ENCODE results near the genes ZDHHC13 and MUC15.

DNA sequence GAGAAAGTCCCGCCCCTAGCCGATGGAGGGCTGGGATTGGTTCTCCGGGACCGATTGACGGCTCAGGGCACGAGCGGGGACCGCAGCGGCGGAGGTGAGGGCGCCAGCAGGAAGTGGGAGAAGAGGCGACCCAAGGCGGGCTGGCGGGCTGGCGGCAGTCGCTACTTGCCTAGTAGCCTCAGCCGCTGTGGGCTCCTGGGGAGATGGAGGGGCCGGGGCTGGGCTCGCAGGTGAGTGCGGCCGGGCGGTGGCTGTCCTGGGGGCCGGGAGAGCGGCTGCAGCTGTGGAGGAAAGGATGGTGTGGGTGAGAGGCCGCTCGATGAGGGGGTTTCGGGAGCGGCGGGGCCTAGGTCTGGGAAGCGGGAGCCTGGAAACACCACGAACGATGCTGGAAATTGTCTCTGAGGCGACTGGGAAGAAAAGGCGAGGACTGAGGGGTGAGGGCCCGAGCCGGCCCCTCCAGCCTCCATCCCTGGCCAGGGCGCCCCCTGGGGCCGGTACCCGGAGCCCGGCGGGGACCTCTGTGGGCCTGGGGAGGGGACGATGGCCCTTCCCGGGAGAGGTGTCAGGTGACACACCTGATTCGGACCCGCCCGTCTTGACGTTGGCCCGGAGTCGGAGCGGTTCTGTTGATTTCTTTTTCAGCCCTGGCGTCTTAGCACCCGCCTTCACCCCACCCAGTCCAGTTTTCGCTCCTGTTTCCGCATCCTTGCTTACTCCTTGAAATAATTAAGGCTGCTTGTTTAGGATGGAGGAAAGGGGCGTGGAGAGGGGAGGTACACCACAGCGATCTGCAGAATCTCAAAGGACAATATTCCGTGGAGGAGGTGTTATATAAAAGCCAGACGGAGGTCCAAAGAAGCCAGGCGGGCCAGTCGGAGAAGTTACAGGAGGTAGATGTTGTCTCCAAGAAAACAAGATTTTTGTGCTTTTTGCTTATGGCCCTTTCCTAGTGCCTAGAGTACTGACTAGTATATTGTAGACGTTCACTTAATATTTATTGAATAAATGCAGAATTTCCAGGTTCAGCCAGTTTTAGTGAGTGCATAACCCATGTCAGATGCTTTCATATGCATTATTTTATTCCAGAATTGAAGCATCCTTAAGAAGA, at the start of gene ZDHHC13:
ZDHHC13 (plus strand) TSS at position 122 of the 1,111 bp plus-strand sequence.
- PRO-cap: bidirectional peak, plus-strand start at position 122 of the sequence, minus-strand start outside the sequence; bidirectional peak, plus-strand start at position 632 of the sequence, minus-strand start at position 412 of the sequence
- RAMPAGE, long total RNA: start-site peak on the plus strand centred at position 129 of the sequence, 60 bp wide, 381 and 171 reads in 2 replicates

DNA sequence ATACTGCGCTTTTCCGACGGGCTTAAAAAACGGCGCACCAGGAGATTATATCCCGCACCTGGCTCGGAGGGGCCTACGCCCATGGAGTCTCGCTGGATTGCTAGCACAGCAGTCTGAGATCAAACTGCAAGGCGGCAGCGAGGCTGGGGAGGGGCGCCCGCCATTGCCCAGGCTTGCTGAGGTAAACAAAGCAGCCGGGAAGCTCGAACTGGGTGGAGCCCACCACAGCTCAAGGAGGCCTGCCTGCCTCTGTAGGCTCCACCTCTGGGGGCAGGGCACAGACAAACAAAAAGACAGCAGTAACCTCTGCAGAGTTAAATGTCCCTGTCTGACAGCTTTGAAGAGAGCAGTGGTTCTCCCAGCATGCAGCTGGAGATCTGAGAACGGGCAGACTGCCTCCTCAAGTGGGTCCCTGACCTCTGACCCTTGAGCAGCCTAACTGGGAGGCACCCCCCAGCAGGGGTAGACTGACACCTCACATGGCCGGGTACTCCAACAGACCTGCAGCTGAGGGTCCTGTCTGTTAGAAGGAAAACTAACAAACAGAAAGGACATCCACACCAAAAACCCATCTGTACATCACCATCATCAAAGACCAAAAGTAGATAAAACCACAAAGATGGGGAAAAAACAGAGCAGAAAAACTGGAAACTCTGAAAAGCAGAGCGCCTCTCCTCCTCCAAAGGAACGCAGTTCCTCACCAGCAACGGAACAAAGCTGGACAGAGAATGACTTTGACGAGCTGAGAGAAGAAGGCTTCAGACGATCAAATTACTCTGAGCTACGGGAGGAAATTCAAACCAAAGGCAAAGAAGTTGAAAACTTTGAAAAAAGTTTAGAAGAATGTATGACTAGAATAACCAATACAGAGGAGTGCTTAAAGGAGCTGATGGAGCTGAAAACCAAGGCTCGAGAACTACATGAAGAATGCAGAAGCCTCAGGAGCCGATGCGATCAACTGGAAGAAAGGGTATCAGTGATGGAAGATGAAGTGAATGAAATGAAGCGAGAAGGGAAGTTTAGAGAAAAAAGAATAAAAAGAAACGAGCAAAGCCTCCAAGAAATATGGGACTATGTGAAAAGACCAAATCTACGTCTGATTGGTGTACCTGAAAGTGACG, 18.7 kb downstream of the ZDHHC13 start:
- PRO-cap: no peak
- RAMPAGE, long total RNA: no peak

GRCh38 chr11:19191576-19192407, 10.0 kb downstream of the CSRP3 start:
- PRO-cap: no peak
- RAMPAGE, long total RNA: no peak

GRCh38 chr11:19208881-19209616, 7.3 kb upstream of the CSRP3 start:
- PRO-cap: no peak
- RAMPAGE, long total RNA: no peak

GRCh38 chr11:19242328-19243081, 1.8 kb upstream of the E2F8 start:
- PRO-cap: bidirectional peak, plus-strand start at chr11:19242489, minus-strand start at chr11:19242465
- RAMPAGE, long total RNA: no peak

GRCh38 chr11:19419050-19420221, 178.7 kb upstream of the E2F8 start:
- PRO-cap: no peak
- RAMPAGE, long total RNA: no peak

DNA sequence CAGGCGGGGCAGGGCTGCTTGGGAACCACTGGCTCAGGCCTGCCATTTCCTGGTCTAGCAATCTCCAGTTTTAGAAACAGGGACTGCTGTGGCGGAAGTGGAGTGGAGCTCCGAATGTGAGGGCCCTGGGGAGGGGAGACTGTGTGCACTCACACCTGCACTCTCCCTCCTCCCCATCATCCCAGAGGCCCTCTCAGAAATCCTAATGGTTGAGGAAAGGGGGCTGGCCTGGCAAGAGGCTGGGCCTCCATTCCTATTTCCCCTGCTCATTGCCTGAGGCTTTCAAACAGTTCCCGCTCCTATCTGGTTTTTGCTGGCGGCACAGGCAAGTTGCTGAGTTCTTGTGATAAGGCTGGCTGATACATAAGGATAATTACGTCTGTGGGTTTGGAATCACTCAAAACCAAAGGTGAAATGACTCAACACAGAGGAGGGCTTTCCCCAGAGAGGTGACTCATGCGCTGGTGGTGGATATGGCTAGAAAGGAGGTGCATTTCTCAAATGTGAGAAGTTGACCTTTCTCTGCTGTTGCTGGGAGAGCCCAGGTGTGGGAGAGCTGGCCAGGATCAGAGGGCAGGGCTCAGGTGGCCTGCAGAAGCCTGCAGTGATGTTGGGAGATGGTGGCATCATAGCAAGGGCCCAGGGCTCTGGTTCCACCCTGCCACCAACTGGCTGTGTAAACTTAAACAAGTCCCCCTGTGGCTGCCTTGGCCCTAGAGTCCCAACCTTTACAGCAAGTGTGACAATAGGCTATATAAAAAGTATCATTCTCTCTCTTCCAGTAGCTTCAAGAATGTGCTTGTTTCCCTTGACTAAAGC, 201.5 kb upstream of the E2F8 start:
- PRO-cap: no peak
- RAMPAGE, long total RNA: no peak

DNA sequence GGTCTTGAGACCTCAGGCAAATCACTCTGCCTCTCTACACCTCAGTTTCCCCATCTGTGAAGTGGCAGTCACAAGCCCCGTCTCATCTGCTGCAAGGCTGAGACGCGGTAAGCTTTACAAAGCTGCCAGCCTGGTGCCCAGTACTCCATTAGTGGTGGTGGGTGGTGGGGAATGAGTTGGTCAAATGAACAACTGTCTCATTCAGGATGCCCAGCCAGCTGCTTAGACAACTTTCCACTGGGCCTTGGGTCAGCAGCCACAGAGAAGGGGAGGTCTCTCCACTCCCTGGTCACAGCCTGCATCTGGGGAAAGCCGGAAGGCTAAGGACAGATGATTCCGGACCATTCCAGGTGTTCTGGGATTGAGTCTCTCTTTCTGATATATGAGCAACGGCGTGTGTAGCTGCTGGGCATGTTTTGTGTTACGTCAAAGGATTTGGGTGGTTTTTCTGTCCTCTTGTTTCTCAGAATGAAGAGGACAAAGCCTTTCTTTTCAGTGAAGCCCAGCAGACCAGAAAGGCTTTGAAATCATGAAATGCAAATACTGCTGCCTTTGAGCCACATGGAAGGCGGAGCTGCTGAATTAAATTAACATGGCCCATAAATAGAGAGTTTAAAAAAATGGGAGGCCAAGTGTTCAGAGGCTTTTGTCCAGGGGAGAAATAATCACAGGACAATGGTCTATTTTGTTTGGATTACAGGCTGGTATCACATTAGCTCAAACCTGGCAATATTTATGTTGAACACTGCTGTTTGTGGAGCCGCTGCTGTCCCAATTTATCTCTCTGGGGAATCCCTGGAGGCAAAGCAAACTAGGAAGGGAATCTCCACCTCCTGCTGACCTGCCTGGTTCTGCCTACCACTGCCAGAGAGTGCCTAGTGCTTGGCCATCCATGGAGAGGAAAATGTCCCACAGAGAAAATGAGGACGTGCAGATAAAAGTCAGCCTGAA, 234.3 kb upstream of the E2F8 start:
- PRO-cap: no peak
- RAMPAGE, long total RNA: no peak

DNA sequence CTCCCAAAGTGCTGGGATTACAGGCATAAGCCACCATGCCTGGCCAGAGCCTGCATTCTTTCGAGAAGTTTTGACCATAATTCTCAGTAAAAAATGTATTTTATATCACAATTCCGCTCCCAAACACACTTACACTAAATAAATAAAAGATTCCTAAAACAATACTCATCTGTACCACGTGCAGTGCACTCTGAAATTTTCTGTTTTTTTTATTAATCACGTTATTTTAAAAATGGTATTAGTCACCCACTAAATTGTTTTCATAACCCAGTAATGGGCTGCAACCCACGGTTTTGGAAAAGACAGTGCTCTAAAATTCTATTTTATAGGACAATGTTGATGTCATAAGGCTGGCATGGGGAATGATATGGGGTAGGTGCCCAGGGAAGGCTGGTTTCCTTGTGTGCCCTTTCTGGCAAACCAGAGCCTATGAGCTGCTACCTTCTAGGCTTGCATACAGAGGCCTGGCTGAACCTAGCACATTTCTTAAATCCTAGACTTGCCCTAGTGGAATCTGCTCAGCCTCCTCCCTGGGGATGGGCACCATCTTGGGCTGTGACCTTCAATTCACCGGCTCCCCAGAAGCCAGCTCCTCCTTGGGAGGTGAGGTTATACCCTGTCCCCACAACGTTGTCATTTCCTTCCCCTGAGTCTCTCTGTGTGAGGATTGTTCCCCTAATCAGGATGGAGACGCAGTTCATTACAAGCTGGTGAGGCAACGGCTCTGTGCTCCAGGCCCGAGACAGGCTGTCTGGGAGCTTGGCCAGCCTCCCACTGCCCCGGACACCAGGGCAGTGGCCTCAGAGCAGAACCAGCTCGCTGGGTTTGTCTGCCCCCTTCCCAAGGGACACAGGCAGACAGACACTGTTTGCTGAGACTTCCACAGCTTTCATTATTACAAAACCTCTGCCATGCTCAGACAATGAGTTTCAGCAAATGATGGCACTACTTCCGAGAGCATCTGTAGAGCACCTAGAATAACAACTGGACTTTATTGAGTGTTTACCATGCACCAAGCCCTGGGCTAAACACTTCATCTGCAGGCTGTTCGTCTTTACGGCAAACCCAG, 116.5 kb upstream of the NAV2 start:
- PRO-cap: no peak
- RAMPAGE, long total RNA: no peak

GRCh38 chr11:19715377-19715904, 2.8 kb downstream of the NAV2 start:
- PRO-cap: no peak
- RAMPAGE, long total RNA: no peak

- PRO-cap: no peak
- RAMPAGE, long total RNA: no peak
Measured at GRCh38 chr11:19728398-19728893, 15.8 kb downstream of the NAV2 start.

DNA sequence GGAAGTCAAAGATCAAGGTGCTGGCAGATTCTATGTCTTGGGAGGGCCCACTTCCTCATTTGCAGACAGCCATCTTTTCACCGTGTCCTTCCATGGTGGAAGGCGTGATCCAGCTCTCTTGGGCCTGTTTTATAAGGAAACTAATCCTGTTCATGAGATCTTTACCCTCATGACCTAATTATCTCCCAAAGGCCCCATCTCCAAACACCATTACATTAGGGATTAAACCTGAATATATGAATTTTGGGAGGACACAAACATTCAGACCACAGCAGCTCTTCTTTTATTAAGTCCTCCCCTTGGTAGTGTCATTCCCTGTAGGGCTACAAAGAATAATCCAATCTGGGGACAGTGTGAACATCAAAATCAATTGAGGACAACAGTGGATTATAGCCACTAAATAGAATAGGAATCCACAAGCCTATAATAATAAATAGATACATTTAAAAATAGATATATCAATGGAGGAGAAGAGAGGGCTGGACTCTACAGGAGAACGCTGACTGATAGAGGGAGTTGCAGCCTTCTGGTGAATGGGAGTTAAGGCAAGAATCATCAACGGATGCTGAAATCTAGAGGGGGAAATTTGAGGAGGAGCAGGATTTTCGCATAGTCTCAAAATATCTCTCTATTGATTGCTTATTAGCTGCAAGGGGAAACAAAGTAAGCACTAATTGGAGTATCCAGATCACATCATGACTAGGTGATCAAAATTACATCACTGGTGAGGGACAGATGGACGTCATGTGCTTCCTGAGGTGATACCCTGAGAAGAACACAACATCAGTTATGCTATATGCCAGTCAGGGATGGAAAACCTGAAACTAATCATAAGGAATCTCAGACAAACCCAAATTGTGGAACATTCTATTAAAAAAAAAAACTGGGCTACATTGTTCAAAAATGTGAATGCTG, 124.4 kb downstream of the NAV2 start:
- PRO-cap: no peak
- RAMPAGE, long total RNA: no peak

GRCh38 chr11:20024034-20024929, 136.0 kb downstream of the DBX1 start:
- PRO-cap: no peak
- RAMPAGE, long total RNA: no peak

DNA sequence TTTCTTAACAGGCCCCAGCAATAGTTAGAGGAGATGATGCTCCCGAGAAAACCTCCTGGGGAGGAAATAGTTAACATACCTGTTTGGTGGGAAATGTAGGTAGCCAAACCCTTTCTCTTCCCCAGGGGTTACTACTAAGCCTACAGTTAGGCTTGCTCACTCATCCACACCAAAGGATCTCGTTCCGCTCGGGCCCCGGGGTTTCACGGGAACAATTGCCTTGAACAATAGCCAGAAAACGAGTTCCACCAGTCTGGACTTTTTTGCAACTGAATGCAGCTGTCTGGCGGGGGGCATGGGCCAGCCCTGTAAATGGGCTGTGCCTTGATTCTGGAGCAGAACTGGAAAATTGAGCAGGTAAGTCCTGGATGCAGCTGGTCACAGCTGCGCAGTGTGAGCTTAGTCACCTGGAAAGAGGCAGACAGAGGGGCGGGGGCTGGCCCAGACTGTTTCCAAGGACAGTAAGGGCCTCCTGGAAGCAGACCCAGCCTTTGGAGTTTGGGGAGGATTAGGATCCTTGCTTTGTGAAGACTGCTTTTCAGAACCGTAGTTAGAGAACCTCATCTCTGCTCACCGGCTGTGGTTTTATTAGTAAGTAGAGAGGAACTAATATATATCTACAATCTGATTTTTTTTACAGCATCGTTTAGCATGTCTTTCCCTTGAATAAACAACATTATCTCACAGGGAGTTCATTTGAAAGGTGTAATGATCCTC, 133.0 kb downstream of the DBX1 start:
- PRO-cap: bidirectional peak, plus-strand start at position 338 of the sequence, minus-strand start at position 351 of the sequence
- RAMPAGE, long total RNA: no peak

- PRO-cap: no peak
- RAMPAGE, long total RNA: no peak
Measured at GRCh38 chr11:22677195-22677910, 10.9 kb downstream of the GAS2 start.

GRCh38 chr11:22785268-22785467, 44.4 kb downstream of the SVIP start:
- PRO-cap: no peak
- RAMPAGE, long total RNA: no peak

GRCh38 chr11:25991392-25991776, 340.5 kb upstream of the ANO3 start:
- PRO-cap: no peak
- RAMPAGE, long total RNA: no peak

GRCh38 chr11:26571837-26573348, at the start of gene MUC15:
MUC15 (minus strand) TSS chr11:26572263.
- PRO-cap: no peak
- RAMPAGE, long total RNA: no peak

- PRO-cap: no peak
- RAMPAGE, long total RNA: no peak
Measured at GRCh38 chr11:26848871-26849457, 127.1 kb upstream of the SLC5A12 start.

- PRO-cap: no peak
- RAMPAGE, long total RNA: no peak
Measured at GRCh38 chr11:27201783-27202459, 161.1 kb downstream of the CCDC34 start.

All from GM23338 (cell line).